Smooth muscle cell (in vitro differentiated cells): ENCODE measurements around a stretch of chr15.

- RAMPAGE, long total RNA: no peak
Measured at GRCh38 chr15:62326181-62326768, 64.1 kb upstream of the TLN2 start.

DNA sequence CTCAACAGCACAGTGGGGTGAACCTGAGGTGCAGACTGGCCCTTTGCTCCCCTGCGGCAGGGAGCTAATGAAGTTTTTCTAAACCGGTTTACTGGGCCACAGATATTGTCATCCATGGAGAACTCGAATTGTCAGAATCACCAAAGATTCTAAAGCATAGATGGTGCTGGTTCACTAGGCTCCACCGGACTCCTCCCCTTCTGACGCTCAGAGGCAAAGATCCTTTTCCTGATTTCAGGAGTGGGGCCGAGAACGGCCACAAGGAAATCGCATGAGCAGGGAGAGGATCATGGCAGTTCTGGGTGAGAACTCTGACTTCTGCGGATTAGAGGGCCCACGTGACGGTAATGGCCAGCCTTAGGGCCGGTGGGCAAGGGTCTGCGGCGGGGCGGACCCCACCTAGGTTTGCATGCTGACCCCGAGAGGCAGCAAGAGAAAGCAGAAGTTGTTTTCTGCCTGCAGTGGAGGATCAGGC is 39.8 kb upstream of the TLN2 start:
- RAMPAGE, long total RNA: no peak

- RAMPAGE, long total RNA: no peak
Measured at GRCh38 chr15:62495732-62496403, 105.5 kb downstream of the TLN2 start.

DNA sequence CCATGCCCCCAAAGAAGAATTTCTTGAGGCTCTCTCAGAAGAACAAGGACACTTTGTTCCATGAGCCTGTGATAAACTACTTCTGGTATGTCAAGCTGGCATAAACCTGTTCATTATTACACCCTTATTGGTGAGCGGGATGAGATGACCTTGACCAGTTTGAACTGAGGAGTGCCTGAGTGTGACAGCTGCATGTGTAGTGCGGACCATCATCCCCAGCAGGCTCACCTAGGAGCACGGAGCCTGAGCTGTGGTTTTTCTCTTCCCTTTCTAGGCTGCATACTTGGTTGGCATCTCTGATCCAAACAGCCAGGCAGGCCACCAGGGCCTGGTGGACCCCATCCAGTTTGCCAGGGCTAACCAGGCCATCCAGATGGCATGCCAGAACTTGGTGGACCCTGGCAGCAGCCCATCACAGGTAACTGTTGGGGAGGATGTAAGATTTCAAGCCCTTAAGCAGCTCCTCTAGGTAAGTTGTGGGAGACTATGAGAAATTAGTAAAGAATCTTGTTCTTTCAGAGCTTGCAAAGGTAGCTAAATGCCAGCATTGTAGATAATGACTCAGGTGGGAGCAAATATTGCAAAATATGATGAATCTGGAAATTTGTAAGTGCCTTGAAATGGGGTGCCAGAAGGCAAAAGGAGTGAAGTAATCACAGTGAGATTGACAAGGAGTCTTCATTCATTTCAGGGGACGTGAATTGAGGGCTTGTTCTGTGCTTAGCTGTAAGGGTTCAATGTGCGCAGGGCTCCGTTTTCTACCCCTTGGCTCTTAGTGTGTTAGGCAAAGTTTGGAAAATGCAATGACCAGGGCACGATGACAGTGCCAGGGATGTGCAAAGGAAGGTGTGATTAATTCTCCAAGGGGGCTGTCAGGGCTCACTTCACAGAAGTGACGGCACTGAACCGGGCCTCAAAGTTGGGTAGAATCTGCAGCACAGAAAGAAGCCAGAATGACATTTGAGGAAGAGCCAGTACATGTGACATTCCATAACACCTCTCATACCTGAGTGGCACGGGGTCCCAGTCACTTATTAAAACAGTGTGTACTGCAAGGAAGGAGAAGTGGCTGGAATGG is 288.7 kb upstream of the TPM1 start:
- RAMPAGE, long total RNA: no peak

DNA sequence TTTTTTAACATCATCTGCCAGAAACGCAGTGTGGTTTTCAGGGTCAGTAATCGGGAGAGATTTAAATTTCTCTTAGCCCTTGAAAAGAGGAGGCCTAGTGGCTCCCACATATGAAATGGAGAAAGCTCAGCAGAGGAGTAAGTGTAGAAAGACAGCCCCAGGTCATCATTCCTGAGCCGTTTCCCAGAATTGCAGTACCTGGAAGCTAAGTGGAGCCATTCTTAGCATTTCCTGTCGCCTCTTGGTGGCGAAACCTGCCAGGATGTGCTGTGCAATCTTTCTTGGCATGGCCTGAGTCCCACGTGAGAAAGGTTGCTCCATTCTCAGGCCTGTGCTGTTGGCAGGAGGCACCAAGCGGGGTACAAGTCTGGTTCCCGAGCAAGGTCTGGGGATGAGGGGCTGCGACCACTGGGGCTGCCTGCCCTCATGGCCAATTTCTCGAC is 207.2 kb upstream of the TPM1 start:
- RAMPAGE, long total RNA: no peak

GRCh38 chr15:62857367-62858083 is 185.0 kb upstream of the TPM1 start:
- RAMPAGE, long total RNA: no peak

DNA sequence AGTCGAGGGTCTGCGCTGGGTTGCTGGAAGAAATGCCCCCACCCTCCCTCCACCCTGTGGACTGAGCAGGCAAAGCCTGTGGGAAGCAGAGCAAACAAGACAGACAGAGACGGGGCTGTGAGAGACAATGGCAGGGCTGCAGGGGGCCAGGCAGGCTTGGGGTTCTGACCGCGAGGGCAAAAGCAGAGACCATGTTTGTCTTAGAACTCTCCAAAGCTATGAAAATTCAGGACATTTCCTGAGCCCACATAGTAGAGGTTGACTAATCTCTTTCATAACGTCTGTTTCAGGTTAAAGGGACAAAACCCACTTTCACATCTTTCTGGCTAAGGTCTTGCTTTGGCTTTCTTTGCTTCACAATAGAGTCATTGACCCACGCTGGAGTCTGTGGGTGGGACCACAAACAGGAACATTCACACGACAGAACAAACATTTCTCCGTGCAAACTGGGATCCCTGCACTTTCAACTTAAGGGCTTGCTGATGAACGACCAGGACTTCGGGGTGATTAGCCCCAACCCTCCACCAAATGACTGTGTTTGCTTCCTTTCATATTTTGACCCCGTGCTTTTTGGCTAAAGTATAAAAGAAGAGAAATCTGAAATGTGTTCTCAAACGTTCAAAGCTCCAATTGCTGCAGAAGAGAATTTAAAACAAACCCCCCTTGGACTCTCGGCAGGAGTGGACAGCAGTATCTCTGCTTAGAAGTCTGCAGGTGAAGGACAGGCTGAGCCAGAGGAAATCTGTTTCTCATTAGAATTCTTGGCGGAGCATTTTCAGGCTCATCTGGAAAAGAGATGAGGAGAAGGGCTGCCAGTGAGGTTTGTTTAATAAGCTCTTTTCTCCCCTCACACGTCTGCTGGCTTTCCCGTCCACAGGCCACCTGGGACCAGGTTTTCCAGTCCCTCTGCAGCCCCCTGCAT is 155.8 kb upstream of the TPM1 start:
- RAMPAGE, long total RNA: no peak

GRCh38 chr15:62958389-62958949 is 84.1 kb upstream of the TPM1 start:
- RAMPAGE, long total RNA: no peak

DNA sequence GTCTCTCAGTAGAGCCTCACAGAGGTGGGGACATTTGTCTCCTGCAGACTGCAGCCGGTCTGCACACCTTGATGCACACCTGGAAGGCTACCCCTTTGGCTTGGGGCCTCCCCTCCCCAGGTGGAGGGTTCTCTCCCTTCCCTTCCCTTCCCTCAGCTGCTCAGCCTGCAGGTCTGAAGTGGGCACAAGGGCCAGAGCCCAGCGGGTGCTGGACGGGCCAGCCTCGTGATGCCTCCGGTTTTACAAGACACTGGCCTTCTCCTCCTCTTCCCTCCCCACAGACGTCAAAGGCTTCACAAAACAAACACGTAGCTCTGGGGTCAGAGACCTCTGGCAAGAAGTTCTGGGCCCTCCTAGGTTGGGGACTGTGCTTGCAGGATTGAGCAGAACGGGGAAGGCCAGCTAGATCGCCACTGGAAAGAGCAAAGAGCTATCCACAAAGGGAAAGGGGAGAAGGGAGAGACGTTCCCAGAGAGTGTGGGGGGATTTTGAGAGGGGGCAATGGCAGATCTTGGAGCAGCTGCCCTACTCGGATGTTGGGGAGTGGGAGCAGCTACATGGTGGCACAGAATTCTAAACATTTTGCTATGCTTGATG is 81.4 kb upstream of the TPM1 start:
- RAMPAGE, long total RNA: no peak

- RAMPAGE, long total RNA: no peak
Measured at GRCh38 chr15:63015602-63016074, 26.9 kb upstream of the TPM1 start.

DNA sequence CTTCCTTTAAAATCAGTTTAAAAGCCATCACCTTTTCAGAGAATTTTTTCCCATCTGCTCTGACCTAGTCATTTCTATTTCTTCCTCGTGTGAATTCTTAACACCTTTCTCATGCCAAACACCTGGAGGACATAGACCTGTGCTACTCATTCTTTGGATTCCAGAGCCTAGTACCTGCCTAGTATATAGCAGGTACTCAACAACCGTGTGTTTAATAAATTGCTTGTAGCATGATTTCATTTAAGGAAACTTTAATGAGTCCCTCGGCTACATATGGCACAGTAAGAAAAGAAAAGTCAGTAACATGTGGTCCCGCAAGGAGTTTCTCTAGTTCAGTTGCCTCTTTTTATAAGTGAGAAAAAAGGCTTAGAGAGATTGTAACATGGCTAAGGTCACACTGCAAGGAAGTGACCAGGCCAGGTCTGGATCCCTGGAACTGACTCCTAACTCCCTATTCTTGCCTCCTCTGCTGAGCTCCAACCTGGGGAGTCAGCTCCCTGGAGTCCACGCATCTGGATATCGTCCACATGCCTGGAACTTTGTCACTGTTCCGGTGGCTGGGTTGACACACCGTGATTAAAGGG is 1.9 kb upstream of the TPM1 start:
- RAMPAGE, long total RNA: no peak

- RAMPAGE, long total RNA: no peak
Measured at GRCh38 chr15:63042321-63042627, 273 bp upstream of the TPM1 start.

DNA sequence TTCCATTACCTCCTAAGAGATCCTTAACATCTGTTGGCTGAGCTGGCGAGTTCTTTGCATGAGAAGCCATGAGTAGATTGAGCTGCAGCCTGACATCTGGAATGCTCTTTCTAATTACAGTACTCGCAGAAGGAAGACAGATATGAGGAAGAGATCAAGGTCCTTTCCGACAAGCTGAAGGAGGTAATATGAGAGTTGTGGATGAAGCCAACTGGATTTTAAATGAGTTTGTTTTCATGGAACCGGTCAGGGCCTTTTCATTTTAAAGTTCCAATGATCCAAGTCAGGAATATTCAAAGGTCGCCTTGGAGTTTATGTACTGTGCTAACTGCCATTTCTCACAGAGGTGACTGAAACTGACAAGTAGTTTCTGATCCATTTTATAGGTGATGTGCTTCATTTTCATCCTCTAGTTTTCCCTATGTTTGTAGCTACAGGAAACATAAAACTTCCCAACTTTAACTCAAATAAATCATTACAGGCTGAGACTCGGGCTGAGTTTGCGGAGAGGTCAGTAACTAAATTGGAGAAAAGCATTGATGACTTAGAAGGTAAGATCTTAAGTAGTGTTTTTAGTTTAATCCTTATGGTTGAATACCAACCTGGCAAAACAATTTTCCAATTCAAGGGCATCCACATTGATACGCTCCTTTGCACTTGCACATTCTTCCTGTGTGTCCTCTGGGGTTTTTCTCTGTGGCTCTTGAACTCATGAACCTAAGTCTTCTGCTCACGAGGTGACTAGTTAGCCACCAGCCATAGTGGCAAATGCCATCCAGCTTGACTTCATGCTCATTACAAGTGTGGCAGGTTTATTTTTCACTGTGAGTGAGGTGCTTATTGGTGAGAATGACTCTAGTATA is 19.8 kb downstream of the TPM1 start:
- RAMPAGE, long total RNA: no peak

- RAMPAGE, long total RNA: no peak
Measured at GRCh38 chr15:63071453-63072125, 29.0 kb downstream of the TPM1 start.

DNA sequence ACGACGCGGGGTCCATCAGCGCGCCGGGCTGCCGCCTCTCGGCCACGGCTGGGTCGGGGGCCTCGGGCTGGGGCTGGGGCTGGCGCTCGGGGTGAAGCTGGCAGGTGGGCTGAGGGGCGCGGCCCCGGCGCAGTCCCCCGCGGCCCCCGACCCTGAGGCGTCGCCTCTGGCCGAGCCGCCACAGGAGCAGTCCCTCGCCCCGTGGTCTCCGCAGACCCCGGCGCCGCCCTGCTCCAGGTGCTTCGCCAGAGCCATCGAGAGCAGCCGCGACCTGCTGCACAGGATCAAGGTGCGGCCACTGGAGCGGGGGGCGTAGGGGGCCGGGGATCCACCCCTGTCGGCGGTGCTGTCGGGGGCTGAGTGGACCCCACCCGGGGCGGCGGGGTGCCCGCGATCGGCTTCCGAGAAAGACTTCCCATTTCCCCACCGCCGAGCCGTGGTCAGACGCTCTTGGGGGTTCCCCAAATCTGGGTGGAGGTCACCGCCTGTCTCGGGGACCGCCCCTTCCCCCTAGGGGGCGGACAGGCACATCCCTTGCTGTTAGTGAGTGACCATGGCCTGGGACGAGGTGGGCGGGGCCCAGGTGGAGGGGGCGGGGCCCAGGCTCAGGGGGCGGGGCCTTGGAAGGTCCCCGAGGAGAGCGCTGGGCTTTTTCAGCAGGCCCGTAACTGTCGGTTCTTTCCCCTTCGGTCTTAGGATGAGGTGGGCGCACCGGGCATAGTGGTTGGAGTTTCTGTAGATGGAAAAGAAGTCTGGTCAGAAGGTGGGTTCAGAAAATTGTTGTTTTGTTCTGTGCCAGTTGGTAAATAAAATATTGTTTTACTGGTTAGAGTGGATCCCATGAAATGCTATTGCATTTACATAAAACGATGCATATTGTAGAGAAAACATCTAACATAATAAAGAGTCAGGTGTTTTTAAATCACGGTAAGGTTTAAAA is 549 bp downstream of the LACTB start:
- RAMPAGE, long total RNA: no peak

DNA sequence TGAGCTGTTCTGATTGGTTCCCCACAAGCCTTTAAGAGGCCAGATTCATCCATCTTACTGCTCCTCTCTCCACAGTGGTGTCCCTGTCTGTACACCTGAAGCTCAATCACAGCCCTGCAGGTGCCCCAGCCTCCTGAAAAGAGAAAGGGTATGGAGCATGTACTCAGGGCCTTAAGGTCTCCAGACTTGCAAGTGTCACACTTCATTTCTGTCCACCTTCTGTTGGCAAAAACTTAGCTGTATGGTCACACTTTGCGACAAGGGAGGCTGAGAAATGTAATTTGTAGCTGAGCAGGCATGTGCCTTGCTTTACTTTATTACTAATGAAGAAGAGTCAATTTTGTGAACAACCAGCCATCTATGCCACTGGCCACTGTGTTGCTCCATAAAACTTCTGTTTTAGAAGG is 12.7 kb downstream of the LACTB start:
- RAMPAGE, long total RNA: no peak

- RAMPAGE, long total RNA: no peak
Measured at GRCh38 chr15:63460176-63460779, 44.1 kb upstream of the USP3 start.

DNA sequence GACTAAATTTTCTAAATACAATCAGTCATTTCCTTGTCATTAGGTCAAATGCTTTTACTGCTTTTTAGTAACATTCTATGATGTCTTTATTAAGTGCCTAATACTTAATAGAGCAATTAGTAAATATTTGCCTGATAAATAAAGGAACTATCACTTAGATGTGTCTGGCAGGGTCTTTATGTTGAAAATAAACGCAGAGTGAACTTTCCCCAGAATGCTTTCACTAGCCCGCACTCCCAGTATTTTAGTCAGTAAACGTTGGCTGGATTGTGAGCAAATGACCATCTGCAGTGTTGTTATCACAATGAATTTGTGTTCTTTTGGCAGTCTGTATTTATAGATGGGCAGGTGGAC is 4.8 kb downstream of the USP3 start:
- RAMPAGE, long total RNA: no peak

DNA sequence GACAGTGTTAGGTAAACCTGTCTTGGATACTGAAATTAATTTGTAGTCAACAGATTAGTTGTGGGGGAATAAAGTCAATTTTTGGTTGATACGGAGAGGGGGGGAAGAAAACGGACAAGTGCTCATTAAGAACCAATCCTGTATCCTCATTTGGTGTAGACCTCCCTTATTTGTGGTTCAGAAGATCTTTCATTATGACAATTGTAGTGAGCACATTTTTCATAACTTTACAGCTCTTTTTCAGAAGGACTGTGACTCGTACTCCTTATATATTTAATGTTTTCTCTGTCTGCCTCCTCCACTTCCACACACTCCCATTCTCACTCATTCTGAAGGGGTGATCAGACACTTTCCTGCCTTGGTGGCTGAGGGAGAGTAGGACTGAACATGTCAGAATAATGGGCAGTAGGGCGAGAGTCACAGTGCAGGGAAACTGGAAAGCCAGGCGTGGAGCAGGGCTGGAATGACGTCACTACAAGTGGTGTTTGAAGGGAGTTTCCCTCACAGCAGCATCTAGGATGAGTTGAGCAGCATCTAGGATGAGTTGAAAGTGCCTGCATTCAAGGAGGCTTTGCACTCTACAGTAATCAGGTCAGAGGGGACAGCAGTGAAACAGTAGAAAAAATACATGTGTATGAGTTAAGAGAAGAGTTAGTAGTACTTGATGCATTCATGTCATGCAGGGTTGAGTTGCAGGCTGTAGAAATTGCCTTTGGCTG is 36.4 kb upstream of the FBXL22 start:
- RAMPAGE, long total RNA: no peak

GRCh38 chr15:63596027-63596424 is 1.2 kb upstream of the FBXL22 start:
- RAMPAGE, long total RNA: no peak